MCF 10A (cell line): ENCODE measurements around the genes ZNF79, TOR2A, ENG, ST6GALNAC6 and PIP5KL1.

DNA sequence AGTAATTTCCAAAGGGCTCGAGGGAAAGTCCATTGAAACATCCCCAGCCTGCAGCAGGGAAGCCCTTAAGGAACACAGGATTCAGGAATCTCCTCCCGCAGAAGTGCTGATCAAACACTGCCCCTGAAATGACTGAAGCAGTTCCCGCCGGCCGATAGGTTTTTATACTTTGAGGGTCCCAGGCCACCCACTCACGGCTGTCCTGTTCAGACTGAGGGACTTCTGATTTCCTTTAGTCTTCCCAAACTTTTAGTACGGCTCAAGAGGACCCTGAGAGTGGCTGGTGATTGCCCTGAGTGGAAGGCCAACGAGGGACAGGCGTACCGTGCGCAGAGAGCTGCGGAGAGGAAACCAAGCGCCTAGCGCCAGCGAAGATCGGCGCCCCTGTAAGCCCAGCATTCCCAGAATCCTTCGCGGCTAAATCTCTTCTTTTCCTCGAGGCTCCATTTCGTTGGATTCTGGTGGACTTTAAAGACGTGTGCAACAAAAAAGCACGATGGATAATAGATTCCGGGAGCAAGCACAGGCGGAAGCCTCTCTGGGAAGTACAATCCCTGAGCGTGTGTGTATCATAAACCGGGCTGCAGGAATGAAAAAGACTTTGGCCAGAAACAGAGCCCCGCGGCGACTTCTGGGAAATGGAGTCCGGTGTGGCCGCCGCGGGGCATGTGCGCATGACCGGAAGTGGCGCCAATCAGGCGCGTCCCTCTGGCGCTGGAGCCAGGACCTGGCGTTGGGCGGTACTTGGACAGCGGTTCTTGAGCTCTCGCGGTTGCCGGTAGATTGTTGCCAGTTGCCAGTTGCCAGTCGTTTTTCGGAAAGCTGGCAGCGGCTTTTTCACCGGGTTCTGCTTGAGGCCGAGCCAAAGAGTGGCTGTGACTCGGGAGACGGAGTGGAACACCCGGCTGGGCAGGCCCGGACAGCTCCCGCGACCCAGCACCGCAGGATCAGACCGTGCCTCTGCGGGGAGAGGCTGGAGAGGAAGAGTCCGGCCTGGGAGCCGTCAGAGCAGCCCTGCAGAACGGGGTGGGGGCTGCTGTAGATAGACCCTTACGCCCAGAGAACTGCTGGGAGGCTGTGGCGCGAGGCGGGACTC lies at the start of gene ZNF79:
Gene ZNF79, plus strand, starts transcription at position 693 of the 1,096 bp plus-strand sequence.
- PRO-cap, result bidirectional peak, plus-strand start at position 693 of the sequence, minus-strand start at position 423 of the sequence
- RRBS, result under 1% methylated on average over 31 of the region's 67 CpGs

DNA sequence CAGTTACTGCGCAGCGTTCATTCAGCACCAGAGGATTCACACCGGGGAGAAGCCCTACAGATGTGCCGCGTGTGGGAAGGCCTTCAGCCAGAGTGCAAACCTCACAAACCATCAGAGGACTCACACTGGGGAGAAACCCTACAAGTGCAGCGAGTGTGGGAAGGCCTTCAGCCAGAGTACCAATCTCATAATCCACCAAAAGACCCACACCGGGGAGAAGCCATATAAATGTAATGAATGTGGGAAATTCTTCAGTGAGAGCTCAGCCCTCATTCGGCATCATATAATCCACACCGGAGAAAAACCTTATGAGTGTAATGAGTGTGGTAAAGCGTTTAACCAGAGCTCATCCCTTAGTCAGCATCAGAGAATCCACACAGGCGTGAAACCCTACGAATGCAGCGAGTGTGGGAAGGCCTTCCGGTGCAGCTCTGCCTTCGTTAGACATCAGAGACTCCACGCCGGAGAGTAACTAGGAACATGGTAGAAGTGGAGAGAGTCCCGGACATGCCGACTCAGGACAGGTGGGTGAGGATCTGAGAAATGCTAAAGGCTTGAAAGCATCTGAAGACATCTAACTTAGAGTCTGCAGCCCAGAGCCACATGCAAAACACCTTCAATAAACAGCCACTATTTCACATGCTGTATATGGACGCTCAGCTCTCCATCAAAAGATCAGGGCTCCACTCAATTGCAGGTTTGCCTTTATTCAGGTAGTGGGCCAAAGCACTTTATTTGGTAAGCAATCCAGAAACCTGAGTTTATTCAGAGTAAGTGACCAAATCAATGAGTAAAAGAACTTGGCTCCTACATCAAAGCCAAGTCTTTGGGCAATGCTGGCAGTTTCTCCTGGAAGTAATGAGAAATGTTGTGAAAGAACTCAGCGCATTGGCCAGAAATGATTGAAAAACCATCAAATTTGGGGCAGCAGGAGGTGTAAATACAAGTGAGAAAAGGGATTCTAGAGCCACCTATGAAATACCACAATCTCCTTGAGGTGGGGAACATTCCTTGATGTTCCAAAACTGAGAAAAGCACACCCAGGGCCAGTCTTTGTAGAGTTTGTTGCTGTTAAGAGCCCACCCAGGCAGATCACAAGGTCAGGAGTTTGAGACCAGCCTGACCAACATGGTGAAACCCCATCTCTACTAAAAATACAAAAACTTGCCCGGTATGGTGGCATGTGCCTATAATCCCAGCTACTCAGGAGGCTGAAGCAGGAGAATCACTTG lies 6.1 kb downstream of the RPL12 start:
- PRO-cap, result bidirectional peak, plus-strand start at position 580 of the sequence, minus-strand start at position 467 of the sequence; bidirectional peak, plus-strand start outside the sequence, minus-strand start at position 1,061 of the sequence
- RRBS, result over 99% methylated on average over 3 of the region's 22 CpGs

DNA sequence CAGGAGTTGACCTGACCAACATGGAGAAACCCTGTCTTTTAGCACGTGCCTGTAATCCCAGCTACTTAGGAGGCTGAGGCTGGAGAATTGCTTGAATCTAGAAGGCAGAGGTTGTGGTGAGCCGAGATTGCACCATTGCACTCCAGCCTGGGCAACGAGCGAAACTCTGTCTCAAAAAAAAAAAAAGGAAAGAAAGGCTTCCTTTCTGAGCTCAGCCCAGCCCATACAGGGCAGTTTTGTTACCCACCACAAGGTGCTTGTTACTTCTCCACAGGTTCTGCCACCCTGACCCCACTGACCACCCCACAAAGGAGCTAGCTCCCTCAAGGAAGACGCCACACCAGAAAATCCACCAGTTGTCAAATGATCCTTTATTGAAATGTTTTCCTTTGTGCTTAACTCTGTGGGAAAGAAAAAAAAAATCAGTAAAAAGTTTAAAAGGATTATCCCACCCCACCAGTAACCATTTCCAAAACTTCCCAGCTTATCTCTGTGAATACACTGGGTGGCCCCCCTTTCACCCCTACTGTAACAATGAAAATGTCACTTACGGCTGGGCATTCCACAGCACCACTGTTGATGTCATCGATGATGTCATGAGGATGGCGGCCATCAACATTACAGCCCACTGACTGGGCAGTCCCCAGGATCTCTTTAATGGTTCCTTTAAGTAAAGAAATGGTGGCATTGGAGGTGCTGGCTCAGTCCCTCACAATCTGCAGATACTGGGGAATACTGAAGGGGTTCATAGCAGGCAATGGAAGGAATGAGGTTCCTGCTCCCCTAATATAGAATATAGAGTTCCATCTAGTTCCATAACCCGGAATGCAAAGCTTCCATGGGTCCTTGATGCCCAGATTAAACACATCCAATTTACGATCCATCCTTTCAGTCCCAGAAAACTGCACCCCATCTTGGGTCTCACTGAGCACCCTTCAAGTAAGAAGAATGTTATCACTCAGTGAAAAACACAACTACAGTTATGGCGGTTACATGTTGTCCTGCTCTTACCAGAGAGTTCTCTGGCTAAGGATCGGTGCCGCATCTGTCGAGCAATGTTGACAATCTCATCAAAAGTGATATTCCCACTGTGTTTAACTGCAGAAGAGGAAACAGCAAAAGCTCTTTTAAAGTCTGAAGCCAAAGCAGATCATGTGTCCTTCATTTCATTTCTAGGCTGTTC lies 3.5 kb downstream of the RPL12 start:
- PRO-cap, result no peak
- RRBS, result no CpG with 5 or more reads among the region's 14 CpGs

- PRO-cap, result no peak
- RRBS, result no CpG with 5 or more reads among the region's 12 CpGs
Measured at GRCh38 chr9:127493592-127494060, 42.3 kb downstream of the LRSAM1 start.

- PRO-cap, result no peak
- RRBS, result 87% methylated on average over 5 of the region's 32 CpGs
Measured at GRCh38 chr9:127506927-127507521, 55.7 kb downstream of the LRSAM1 start.

- PRO-cap, result no peak
- RRBS, result no CpG with 5 or more reads among the region's 8 CpGs
Measured at GRCh38 chr9:127523444-127523842, 45.4 kb downstream of the NIBAN2 start.

GRCh38 chr9:127546300-127547001 lies 22.4 kb downstream of the NIBAN2 start:
- PRO-cap, result no peak
- RRBS, result no CpG with 5 or more reads among the region's 15 CpGs

DNA sequence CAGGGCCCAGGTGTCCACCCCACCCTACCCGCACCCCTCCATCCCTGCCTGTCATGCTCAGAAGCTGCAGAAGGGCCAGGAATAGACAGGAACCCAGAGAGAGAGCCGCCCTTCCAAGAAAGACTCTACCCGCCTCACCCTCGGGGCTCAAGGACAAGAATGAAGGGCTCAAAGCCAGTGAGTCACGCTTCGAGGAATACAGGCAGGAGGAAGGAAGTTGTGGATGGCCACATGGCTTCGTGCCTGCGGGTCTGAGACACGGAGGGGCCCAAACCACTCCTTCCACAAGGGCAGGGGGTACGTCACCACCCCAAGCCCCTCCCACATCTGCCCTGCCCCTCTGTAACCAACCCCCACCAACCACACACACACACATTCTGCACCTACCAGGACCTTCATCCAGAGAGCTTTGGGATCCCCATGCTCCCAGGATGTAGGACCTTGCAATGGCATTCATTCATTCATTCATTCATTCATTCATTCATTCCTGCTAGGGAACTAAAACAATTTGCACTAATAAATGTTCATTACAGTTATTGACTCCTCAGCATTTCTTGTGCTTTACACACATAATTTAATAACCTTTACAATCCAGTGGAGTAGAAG lies 12.8 kb downstream of the NIBAN2 start:
- PRO-cap, result bidirectional peak, plus-strand start at position 199 of the sequence, minus-strand start at position 161 of the sequence
- RRBS, result no CpG with 5 or more reads among the region's 10 CpGs

DNA sequence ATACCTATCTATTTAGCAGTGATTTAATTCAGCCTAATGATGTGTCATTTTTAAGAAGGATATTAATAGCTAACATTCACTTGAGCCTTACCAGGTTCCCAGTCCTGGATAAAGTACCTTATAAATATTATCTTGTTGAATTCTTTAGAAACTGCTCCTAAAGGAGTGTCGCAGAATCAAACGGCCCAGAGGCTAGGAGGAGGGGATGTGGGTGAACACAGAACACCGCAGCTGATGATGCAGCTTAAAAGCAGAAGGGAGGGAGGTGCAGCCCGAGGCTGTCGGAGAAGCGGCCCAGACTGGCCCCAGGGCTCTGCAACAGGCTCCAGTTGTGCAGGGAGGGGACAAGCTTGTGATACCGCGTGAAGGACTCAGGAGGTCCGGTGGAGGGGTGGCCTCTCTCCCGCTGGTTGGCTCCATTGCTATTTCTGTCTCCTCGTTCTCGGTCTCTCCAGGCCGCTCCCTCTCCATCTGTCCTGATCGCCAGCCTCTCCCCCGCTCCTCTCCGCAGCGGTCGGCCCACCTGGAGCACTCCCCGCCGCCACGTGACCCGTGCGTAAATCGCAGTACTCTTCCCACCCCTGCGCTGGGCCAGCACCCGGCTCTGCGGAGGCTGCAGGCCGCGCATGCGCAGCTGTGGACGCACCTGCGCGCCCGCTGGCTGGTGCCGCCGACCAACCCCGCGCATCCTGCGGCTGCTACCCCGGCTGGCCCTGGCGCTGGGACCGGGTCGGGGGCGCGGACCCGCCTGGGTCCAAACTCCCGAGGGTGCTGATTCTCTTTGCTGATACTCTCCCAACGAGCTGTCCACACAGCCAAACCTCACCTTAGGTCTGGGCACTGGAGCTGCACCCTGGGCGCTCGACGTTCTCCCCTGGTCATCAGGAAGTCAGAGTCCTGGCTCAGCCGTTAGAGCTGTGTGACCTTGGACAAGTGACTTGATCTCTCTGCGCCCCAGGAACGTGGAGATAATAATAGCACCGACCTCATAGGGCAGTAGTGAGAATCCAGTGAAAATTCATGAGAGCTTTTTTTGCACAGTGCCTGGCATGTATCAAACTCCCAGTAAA lies 3.8 kb upstream of the STXBP1 start:
- PRO-cap, result bidirectional peak, plus-strand start at position 690 of the sequence, minus-strand start at position 547 of the sequence
- RRBS, result no CpG with 5 or more reads among the region's 55 CpGs

- PRO-cap, result bidirectional peak, plus-strand start at chr9:127735144, minus-strand start at chr9:127735074; bidirectional peak, plus-strand start at chr9:127735555, minus-strand start at chr9:127735294
- RRBS, result 1% methylated on average over 15 of the region's 71 CpGs
Measured at GRCh38 chr9:127734947-127735816, at the start of gene TOR2A. TOR2A (minus strand) TSS chr9:127735294.

DNA sequence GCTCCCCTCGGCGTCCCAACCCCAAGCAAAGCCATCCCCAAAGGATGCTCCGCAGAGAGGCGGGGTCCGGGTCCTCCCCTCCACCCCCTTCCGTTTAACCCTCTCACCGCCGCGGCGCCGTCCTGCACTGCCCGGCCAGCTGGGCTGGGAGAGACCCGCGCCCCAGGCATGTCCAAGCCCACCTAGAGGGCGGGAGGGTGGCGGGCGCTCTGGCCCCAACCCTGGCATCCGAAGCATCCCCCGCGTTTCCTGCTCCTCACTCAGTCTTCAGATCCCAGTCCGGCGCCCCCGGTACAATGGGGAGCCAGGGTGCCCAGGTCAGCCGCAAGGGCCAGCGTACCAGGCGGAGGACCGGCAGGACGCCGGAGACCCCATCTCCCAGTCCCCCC lies 19.3 kb upstream of the TOR2A start:
- PRO-cap, result no peak
- RRBS, result 22% methylated on average over 14 of the region's 29 CpGs

- PRO-cap, result bidirectional peak, plus-strand start at chr9:127816515, minus-strand start at chr9:127816398; bidirectional peak, plus-strand start at chr9:127816869, minus-strand start at chr9:127816644
- RRBS, result no CpG with 5 or more reads among the region's 6 CpGs
Measured at GRCh38 chr9:127816279-127816738, 13.6 kb downstream of the FPGS start.

- PRO-cap, result bidirectional peak, plus-strand start at chr9:127818828, minus-strand start at chr9:127818654
- RRBS, result no CpG with 5 or more reads among the region's 12 CpGs
Measured at GRCh38 chr9:127818277-127818780, 15.6 kb downstream of the FPGS start.

DNA sequence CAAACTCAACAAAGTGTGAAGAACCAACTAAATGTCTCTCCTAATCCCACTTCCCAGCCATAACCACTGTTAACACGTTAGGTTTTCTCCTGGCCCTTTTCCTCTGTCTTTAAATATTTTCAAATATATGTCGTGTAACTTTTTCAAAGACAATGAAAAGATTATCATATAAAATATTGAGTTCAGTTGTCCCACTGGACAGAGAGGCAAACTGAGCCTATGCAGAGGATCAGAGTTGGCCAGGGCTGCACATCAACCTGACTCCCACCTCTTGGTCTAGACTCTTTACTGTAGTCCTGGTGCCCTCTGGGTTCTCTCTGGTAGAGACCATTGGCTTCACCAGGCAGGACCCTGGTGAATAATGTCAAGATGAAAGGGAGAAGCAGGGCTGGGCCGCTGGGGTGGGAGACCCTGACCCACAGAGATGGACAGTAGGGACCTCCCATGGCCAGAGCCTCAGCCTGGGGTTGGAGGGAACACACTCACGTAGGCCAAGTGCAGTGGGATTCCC lies 25.2 kb downstream of the ENG start:
- PRO-cap, result no peak
- RRBS, result no CpG with 5 or more reads among the region's 4 CpGs

DNA sequence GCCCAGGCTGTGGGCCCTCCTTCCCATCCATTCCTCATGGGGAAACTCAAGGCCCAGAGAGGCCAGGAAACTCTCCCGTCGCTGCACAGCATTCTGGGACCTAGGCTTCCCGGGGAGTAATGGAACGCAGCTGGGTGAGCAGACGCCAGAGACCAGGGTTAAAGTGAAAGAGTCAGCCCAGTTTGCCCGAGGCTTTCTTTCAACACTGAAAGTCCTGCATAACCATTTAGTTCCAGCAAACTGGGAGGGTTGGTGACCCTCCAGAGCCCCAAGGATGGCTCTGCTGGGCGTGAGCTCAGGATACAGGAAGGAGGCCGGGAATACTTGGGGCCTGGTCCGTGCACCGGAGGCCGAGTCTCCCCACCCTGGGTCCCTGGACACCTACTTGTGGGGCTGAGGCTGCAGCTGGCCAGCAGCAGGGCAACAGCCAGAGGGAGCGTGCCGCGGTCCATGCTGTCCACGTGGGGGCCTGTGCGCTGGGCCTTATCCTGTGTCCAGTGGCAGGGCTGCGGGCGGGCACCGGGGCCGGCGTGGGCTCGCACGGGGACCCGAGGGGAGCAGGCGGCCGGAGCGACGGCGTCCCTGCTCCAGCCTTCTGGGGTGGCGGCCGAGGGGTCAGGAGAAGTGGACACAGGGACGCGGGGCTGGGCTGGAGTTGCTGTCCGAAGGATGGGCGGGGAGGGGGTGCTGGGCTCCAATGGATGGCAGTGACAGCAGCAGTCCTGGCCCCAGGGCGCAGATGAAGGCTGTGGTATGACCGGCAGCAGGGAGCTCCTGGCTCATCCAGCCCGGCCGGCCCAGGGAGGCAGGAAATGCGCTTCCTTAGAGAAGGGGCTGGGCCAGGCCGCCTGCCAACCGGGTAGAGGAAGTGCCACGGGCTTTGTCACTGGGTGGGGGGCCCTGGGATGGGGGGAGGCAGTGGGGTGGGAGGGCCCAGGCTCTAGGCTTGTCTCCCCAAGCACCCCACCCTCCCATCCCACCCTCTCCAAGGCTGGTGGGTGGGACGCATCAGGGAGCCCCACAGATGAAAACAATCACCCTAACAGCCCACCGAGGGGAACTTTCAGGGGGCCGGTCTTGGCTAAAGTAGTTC lies at the start of gene ENG:
Gene ENG, minus strand, starts transcription at position 755 of the 1,093 bp plus-strand sequence.
- PRO-cap, result bidirectional peak, plus-strand start at position 283 of the sequence, minus-strand start at position 102 of the sequence; bidirectional peak, plus-strand start at position 497 of the sequence, minus-strand start at position 326 of the sequence; bidirectional peak, plus-strand start at position 738 of the sequence, minus-strand start at position 755 of the sequence; bidirectional peak, plus-strand start at position 825 of the sequence, minus-strand start at position 816 of the sequence
- RRBS, result 4% methylated on average over 5 of the region's 46 CpGs

GRCh38 chr9:127859980-127860741 lies 5.7 kb upstream of the ENG start:
- PRO-cap, result no peak
- RRBS, result no CpG with 5 or more reads among the region's 16 CpGs

DNA sequence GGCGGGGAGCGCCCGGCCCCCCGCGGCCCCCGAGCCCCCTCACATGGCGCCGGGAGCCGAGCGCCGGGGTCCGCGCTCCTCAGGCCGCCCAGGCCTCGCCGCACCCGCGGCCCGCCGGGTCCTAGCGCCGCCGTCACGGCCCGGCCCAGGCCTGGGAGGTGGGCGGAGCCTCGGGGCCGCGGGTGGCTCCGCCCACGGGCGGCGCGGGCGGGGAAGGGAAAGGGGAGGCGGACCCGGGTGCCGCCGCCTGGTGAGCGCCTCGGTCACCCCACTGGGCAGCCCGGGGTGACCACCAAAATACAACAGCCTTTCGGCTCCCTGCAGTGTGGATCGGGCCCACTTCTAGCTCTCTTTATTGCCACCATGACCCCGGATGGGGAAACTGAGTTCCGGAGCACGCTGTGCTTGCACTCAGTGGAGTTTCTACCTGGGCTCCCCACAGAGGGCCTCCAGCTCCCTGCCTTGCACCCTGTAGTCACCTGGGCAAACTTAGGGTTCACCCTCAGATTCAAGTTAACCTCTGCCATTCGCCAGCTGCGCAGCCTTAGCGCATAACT lies at the start of gene ST6GALNAC6:
Gene ST6GALNAC6, minus strand, starts transcription at position 97 of the 557 bp plus-strand sequence.
- PRO-cap, result bidirectional peak, plus-strand start at position 219 of the sequence, minus-strand start at position 97 of the sequence
- RRBS, result 1% methylated on average over 27 of the region's 50 CpGs

DNA sequence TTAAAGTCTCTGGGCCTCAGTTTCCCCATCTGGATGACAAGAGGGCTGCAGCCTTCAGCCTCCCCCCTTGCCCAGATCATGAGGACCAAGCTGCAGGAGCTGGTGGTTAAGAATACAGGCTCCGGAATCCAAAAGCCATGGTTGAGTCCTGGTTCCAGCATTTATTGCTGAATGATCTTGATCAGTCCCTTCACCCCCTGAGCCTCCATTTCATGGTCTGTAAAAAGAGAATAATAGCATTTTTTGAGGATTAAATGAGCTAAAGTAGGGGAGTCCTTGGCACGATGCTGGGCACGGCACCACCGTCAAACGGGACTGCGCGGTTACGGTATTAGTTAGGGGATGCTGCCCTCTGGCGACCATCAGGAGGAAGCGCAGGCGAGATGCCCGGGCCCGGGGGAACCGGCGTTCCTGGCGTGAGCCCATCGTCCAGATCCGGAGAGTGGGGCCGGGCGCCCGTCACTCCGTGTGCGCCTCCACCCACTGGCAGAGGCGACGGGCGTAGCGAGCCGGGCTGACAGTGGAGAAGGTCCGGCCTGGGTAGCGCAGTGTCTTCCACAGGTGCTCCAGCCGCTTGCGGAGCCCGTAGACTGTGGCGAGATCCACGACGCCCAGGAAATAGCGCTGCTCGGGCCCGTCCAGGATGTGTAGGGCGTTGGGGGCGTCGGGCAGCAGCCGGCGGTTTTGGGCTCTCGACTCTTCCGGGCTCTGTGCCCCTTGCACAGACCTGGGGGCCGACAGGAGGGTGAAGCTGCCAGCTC lies 4.7 kb upstream of the ST6GALNAC4 start:
- PRO-cap, result no peak
- RRBS, result under 1% methylated on average over 10 of the region's 47 CpGs

DNA sequence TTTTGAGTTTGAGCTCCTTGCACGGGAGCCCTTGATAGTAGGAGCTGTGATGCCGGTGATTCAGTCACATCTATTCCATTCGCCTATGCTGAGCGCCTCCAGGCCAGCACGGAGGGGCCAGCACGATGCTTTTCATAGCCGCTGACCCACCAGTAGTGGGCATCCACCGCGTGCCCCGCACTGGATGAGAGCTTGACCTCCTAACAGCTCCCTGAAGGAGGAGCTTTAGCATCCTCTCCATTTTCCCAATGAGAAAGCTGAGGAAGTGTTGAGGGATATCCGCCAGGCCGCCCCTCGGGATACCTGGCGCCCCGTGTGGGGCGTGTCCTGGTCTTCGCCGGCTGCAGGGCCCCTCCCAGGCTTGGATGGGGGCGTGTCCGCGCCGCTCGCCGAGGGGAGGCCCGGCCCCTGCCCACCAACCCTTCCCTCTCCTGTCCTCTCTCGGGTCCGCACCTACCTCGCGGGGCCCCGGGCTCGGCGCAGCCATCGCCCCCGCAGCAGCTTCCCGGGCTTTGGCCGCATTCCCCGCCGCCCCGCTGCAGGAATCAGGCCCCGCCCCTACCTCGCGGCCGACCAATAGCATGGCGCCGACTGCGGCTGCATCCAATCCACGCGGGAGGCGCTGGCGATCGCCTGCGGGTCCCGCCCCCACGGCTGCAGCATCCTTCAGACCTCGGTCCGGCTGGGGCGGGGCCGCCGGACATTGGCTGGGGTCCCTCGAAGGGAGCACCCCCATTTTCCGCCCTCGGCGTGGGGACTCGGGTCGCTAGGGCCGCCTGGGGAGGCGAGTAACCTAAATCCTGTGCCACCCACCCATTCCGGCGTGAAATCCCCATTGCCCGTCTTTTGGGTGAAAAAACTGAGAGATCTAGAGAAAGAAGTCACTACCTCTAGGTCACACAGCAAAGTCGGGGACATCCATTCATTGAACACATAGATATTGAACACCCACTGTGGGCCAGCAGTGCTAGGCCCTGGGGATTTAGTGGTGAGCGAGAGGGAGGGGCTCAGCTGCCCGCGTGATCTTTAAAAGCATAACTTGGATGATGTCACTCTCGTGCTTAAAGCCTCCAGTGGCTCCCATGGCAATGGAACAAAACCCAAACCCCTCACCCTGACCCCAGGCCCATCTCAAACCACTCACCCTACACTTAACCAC lies at the start of gene PIP5KL1:
Gene PIP5KL1, minus strand, starts transcription at position 512 of the 1,159 bp plus-strand sequence.
- PRO-cap, result bidirectional peak, plus-strand start at position 669 of the sequence, minus-strand start at position 663 of the sequence
- RRBS, result 1% methylated on average over 18 of the region's 75 CpGs

- PRO-cap, result no peak
- RRBS, result 5% methylated on average over 1 of the region's 5 CpGs
Measured at GRCh38 chr9:127935635-127936355, 1.9 kb downstream of the DPM2 start.